ENCODE results near the gene TAGLN.

DNA sequence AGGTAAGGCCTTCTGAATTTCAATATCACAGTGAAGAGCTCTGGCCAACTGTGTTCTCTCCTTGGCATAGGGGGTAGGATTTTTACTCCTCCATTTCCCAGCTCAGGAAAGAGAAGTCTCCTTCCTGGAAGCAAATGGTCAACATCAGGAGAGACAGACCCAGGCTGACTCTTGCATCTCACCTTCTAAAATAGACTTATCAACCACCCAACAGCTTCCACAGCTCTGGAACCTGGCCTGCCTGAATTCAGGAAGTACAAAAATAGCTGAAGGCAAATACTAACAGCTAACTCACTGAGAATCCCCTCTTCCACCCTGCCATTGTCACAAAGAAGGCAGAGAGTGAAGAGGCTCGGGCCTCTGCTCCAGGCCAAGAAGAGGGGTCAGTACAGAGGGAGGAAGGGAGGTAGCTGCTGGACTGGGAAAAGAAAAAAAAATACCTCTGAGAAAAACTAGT lies 213.6 kb downstream of the NXPE2 start:
- PRO-cap, 2 experiments, result no peak in any of the 2 experiments

DNA sequence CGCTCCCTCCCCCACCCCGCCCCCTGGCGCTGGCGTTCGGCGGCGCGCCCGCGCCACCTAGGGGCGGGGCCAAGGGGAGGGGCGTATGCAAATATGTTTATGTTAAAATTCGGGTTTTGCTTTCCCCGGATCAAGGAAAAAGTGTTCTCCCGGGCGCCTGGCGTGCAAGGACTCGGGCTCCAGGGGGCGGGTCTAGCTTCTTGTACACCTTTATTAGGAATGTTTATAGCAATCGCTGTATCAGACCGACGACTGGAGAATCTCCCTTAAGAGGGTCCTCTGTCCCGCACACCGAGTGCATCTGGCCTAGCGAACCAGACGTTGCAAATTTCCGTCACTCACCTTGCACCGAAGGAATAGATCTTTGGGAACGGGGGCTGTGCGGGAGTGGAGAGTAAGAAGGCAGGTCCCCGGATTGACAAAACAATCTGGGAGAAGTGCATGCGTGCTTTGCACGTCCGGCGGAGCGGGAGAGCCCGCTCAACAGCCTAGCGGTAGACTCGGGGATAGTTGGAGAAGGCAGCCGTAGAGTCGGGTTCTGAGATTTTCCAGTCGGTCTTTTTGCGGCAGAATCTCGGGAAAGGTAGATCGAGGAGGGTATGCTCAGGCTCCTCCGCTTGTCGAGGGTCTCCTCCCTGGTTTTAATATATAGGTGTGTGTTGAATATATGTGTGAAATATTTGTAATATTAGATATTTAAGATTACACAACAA lies 482 bp upstream of the CADM1 start:
- PRO-cap, 2 experiments, result peak in 1 of 2 experiments; most common plus-strand start position 133 of the sequence (in 1)

GRCh38 chr11:115656637-115657167 lies 152.5 kb upstream of the CADM1 start:
- PRO-cap, 2 experiments, result no peak in any of the 2 experiments

- PRO-cap, 2 experiments, result no peak in any of the 2 experiments
Observed at GRCh38 chr11:115706765-115707048, 202.5 kb upstream of the CADM1 start.

- PRO-cap, 2 experiments, result no peak in any of the 2 experiments
Observed at GRCh38 chr11:116193182-116194401, 579.2 kb downstream of the BUD13 start.

DNA sequence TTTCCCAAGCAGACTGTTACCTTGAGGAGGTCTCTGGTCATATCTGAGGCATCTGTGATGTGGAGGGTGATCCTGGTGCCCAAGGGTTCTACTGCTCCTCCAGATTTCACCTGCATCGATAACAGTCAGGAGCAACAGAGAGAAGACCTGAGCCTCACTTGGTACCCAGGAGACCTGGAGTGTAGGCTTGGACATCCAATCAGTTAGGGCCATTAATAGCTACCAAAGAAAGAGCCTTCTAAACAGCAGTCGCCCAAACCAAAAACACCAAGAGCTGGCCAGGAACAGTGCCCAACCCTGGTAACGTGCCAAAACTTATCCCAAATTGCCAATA lies 4.3 kb downstream of the ZPR1 start:
- PRO-cap, 2 experiments, result no peak in any of the 2 experiments

DNA sequence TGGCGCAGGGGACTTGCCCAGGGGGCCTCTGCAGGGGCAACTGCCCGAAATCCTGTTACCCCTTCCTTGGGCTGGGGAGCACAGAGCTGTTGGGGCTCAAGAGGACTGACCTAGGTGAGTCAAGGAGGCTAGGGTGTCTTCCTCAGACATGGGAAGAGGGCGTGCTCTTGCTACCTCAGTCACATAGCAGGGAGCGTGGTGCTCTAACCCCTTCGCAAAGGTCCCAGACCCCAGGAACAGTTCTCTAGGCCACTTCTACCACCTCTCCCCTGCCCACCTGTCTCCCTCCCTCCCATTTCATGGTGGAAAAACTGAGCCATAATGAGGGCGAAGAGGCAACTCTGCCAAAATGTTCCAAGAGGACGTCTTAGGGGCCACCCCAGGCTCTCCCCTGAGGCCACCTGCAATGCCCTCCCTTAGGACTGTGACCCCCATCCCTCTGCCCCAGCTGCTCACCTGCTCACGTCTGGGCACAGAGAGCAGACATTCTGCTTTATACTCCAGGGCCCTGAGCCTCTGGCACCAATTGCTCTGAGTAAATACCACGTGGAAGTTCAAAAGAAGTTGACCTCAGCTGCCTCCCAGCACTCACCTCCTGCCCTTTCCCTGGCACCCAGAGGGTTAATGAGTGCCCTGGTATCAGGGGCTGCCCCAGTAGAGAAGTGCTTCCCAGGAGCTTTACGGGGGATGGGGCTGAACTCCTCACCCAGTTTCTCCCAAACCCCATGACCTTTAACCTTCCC lies 416 bp upstream of the APOA5 start:
- PRO-cap, 2 experiments, result no peak in any of the 2 experiments

DNA sequence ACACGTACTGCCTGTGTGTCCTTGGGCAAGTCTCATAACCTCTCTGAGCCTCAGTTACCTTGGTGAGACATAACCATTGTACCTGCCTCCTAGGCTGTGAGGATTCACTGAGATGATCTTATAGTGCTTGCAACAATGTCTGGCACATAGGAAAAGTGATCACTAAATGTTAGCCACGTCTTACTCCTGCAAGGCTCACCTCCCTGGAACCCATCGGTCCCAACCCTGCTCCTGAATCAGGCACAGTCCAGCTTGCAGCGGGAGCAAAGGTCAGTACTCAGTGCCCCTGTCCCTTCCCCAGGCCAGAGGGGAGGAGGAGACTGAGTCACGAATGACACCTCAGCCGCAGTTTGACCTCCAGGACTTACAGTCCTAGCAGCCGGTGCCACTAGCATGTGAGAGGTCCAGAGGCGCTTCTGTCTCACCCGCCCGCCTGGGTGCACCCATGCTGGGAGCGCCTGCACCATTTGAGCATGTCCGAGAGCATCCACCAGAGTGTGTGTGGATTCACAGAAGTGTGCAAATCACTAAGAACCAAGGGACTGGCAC lies 3.0 kb upstream of the APOA4 start:
- PRO-cap, 2 experiments, result no peak in any of the 2 experiments

DNA sequence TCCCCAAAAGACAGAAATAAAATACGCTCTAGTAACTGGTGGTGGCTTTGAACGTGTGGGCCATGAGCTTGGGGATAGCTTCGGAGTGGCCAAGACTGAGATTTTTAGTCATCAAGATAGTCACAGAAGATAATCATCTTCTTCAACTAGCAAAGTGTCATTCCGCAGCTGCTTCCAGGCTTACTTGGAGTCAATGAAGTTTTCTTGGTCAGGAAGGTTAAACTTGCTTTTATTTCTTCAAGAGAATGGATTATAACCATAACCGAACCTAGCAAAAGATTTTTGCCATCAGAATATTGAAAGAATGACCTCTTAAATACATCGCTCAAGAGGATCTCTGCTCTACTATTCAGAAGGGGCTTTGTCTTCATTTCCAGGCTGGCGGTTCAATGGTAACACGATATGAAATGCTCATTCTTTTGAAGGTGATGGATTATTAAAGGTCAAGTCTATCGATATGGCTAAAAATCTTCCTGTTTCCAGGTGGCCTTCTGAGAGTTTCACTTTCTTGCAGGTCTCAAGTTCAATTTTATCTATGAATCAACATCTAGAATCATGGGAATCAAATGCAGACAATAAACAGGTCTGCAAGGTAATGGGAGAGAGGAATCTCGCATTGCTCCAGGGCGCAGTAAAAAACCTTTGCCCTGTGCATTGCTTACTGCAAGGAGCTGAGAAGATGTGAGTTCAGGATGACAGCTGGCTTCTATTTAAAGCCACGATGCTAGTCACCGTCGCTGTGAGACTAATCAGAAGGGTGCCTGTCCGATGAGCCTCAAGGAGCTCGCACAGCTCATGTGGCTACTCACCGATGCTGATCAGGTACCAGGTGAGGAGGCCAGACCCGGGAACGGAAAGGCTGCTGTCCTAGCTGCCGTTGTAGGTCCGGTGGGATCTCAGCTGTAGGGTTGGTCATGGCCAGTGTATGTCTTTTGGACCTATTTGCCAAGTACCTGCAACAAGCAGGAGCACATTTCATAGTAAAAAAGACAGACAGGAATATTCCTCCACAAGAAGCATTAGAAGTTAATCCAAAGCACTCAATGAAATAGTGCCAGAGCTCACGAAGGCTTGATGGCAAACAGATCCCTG lies 30.1 kb upstream of the APOA1 start:
- PRO-cap, 2 experiments, result no peak in any of the 2 experiments

DNA sequence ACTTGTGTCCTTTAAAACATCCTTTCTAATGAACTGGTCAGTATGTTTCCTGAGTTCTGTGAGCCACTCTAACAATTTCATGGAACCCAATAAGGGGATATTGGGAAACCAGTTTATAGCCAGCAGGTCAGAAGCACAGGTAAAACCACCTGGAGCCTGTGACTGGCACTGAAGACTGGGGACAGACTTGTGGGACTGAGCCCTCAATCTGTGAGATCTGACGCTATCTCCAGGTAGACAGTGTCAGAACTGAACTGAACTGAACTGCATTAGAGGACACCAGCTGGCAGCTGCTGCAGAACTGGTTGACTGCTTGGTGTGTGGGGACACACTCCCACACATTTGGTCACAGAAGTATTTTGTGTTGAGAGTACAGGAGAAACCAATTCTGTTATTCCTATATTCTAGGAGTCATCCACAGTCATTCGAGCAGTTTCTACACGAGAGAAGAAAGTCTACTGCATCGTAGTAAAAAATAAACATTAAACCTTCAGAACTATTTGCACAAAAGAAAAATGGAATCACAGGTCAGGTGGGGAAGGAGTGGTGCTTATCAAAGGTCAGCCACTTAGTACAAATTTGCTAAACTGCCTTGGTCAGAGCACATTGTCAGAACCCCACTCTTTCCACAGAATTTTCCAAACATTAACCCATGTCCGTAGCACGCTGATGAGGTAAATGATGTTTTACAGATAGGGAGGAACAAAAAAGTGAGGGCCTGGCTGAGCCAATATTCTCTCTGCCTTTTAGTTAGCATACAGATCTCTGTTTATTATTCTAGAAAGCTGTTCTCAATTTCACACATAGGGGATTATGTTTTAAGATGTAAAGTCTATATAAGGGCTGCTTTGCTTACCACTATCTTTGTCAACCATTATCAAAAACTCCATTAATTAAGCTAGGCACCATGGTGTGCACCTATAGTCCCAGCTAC lies 77.2 kb downstream of the SIK3 start:
- PRO-cap, 2 experiments, result no peak in any of the 2 experiments

DNA sequence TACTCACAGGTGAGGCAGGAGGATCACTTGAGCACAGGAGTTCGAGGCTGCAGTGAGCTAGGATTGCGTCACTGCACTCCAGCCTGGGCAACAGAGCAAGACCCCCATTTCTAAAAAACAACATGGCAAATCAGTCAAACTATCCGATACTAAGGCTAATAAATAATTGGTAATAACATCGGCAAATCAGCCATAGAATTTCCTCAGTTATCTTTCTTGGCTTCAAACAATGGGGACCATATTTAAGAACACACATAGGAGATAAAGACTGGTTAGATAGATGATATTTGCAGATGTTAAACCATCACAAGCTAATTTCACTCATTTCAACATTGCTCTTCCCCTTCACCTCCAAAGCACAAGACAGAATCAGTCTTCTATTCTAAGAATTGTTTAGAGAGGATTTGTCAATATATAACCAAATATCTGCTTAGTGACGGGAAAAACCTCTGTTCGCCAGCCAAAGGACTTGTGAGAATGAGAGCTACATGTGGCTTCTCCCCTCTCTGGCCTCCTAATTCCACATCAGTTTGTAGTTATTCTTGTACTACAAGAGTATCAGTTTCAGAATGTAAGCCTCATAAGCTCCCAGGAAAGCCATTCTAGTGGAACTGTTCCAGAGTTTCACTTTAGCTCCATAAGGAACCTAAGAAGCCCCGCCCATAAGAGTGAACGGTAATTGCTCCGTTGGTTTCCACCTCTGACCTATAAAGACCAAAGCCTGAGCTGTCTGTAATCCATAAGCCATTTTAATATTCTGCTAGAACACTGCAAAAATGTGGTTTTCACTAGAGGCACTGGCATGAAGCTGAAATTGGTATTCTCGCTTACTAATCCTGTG lies 53.2 kb downstream of the SIK3 start:
- PRO-cap, 2 experiments, result no peak in any of the 2 experiments

GRCh38 chr11:117076893-117078189 lies 20.9 kb downstream of the SIK3 start:
- PRO-cap, 2 experiments, result no peak in any of the 2 experiments

- PRO-cap, 2 experiments, result no peak in any of the 2 experiments
Observed at GRCh38 chr11:117181134-117182096, 2.9 kb downstream of the SIDT2 start.

DNA sequence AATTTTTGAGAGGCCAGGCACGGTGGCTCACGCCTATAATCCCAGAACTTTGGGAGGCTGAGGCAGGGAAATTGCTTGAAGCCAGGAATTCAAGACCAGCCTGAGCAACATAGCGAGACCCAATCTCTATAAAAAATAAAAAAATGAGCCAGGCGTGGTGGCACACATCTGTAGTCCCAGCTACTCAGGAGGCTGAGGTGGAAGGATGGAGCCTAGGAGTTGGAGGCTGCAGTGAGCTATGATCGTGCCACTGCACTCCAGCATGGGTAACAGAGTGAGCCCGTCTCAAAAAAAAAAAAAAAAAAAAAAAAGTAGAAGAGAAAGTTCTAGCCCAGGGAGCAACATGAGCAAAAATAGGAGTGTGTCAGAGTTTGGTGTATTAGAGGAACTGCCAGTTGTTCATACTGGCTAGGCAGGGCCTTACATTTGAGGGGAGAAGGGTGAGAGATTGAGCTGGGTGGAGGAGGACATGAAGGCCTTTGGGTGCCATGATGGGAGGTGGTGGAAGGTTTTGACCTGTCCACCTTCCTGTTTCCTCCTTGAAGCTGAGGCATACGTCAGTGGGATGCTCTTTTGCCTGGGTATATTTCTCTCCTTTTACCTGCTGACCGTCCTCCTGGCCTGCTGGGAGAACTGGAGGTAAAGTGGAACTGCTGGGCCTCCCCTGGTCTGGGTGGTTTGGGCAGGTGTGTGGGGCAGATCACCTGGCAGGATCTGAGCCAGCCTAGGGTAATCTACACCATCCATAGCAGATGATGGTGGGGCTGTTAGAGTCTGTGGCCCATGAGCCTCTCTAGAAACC lies 7.2 kb downstream of the SIDT2 start:
- PRO-cap, 2 experiments, result no peak in any of the 2 experiments

GRCh38 chr11:117198749-117199854 lies at the start of gene TAGLN:
TAGLN (plus strand) TSS chr11:117199370.
- PRO-cap, 2 experiments, result no peak in any of the 2 experiments

GRCh38 chr11:117218620-117218966 lies 13.3 kb downstream of the PCSK7 start:
- PRO-cap, 2 experiments, result no peak in any of the 2 experiments

DNA sequence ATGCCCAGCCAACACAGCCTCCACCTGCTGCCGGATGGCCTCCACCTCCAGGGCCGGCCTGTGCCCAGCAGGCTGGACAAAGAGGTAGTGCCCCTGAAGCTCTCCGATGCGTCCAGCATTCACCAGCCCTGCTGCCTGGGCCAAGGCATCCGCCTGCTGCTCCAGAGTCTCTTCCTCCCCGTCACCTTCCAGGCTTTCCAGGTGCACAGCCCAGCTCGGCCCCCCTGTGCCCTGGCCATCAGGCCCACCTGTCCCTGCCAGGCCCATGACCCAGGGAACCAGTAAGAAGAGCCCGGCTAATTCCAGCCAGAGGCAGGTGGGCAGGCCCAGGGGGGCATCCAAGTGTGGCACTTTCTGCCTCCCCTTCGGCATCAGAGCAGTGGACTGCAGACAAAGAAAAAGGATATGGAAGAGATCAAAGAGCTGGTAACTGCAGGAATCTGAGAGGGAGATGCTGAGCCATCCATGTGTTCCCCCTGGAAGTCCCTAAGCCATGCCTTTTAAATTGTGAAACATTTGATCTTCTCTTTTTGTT lies 2.3 kb downstream of the PCSK7 start:
- PRO-cap, 2 experiments, result no peak in any of the 2 experiments

DNA sequence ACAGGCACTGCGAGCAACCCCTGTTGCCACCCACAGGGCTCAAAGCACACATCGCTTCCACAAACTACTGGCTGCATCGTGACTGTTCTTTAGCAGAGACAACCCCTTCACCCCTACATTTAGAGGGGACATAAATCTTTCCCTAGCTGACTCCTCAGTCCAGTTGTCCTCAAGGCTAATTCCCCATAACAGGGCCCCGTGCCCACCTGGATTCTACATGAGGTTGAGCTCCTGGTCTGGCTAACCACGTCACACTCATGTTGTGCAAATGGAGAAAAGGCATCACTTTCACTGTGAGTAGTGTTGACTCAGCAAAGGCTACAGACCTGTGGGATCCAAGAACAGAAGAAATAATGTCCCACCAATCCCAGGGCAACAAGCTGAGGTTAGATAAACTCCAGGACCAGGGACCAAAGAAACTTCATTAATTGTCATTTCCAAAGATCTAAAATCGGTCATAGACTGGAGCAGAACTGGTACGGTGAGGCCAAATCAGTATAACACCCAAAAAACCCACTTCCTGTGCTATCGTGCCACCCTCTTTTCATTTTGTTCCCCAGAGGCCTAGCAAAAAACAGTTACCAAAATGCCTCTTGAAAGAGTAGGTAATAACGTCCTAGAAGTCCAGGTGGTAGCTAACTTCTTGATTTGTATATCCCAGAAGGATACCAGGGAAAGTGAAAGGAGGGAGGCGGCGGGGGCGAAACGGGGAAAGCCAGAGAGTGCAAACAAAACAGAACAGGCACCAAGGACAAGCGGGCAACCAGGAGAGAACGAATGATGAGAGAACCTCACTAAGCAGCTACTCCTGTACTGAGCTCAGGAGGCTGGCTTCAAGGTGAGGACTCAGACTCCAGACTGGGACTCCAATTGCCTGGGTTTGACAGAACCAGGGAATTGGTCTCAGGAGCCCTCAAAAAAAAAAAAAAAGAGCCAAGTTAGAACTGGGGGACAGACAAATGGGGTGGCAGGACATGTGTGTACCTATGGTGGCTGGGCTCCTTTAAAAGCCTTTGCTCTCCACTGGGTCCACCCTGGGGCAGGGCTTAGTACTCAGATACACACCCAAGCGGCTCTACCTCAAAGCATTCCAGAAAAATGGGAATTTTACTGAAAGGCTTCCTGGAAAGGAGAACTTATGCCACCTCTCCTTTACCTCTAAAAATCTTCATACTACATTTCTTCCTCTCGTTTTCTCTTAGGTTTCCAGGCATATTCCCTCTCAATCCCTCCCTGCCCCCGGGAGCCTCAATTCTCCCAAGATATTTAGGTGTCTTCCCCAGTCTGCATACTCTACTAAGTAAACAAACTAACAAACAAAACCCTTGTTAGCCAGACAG lies 1.3 kb downstream of the PCSK7 start:
- PRO-cap, 2 experiments, result peak in 2 of 2 experiments; most common plus-strand start position 577 of the sequence (in 2); most common minus-strand start position 418 of the sequence (in 1)

DNA sequence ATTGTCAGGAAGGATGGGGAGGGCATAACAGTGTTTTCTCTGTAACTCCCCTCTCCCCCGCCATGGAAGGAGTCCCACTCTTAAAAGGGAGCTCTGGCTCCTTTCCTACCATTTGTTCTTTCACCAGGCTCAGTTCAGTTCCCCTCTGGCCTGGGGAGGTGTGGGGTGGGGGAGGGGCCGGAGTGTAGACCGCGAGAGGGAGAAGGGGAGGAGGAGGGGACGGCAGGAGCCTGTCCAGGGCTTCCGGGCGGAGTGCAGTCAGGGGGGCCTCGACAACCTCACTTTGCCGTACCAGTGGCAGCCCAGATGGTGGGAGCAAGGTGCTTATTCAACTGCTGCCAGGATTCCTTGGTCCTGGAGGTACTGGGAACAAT lies 1.3 kb downstream of the BACE1 start:
- PRO-cap, 2 experiments, result no peak in any of the 2 experiments

DNA sequence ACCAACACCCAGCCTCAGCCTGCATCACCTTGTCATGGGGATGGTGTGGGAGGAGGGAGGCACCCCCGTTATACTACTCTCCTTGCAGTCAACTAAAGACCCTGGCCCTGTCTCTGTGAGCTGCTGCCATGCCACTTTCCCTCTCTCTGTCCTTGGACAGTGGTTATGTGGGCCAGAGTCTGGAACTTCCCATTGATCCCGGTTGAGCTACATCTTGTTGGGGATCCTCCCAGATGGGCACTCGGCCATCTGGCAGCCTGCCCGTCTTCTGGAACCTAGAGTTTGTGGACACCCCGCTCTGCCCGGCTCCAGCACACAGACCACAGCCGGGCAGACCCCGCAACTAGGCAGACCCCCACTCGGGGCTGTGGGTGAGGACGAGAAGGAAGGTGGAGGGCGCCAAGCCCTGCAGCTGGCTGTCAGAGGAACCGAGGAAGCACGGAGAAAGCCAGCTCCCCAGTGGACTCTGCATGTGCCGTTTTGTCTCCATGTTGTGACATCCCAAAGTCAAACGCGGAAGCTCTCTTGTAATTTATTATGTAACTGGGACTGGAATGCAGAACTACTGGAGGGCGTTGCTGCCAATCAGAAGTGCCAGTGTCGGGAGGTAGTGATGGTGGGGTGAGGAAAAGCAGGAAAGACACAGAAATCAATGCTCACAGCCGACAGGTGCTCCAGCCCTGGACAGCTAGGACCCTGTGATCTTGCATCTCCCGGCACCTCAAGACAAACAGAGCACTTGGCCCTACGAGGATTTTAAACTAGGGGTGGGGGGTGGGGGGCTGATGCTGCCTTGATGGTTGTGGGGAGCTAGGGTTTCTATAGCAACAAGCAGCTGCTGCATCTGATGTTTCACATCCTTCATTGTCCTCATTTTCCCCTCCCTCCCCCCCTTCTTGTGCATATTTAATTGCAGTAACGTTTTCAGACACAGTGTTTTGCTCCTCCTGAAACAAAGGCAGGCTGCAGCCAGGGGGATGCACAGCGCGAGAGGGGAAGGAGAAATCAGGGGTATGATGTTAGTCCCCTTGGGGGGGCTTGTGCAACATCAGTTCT lies 207.8 kb downstream of the CEP164 start:
- PRO-cap, 2 experiments, result no peak in any of the 2 experiments

Measured in helper T cell (primary cell).